Vein endothelial cell (primary cell): ENCODE measurements around the gene ZNF518A.

DNA sequence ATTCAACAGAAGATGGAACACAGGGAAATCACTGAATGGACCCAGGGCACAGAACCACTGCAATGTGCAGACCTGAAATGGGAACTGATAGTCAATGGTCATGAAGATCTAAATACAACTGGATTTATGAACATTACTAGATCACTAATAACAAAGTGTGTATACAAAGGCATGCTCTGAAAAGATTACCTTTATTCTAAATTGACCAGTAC is 1.4 kb upstream of the CYP2C8 start:
- CAGE, long polyA plus RNA, result no peak

DNA sequence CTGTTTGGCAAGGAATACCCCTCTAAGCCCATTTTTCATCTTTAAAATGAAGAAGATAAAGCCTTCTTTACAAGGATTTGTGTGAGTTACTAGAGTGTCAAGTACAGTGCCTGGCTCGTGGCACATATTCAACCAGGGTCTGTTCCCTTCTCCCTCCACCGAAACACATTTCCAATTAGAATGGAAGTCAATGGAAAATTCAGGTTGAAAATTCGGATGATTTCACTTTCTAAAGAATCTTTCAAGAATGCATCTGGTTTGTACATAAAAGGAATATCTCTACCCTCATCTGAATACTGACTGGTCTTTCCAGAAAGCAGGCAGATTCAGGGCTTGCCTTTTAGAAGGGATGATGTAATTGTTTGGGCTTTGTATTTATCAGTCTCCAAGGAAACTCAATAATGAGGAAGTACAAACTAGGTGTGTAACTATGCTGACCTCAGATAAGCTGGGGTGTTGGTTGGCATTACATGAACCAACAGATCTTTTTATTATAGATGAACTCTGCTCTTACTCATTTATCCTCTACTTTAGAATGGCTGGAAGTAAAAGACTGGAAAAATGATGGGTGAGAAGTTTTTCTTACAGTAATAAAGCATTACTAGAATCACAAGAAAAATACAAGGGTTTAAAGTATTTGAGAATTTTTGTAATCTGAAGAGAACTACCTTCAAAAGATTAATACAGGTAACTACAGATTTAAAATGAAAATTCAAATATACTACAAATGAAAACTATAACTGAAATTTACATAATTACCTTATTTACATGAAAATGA is 24.1 kb downstream of the PDLIM1 start:
- CAGE, long polyA plus RNA, result no peak

DNA sequence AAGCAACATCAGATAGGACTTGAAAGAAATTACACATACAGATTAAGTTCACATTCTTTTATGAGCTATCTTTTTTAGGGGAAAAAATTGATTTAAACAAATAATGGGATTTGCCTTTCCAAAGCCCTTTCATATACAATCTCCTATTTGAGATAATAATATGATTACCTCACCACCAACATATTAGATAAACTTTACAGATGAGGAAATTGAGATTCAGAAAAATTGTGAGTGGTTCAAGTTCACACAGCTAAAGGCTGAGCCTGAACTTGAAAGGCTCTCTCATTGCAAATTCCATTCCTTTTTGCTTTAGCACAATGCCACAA is 14.9 kb downstream of the PDLIM1 start:
- CAGE, long polyA plus RNA, result no peak

- CAGE, long polyA plus RNA, result no peak
Observed at GRCh38 chr10:95289465-95290055, 1.2 kb downstream of the PDLIM1 start.

- CAGE, long polyA plus RNA, result no peak
Observed at GRCh38 chr10:95297375-95297841, 6.6 kb upstream of the PDLIM1 start.

DNA sequence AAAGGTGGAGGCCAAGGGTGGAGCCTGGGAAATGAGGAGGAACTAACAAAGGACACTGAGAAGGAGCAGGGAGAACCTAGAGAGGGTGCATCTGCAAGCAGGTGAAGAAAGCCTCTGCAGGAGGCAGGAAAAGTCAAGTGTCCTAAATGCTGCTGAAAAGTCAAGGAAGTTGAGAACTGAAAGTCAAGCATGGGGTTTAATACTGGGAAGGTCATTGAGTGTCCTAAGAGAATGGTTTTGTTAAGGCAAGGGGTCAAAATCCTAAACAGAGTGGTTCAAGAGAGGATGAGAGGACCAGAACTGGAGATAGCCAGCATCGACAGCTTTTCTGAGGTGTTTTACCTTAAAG is 13.3 kb upstream of the PDLIM1 start:
- CAGE, long polyA plus RNA, result no peak

DNA sequence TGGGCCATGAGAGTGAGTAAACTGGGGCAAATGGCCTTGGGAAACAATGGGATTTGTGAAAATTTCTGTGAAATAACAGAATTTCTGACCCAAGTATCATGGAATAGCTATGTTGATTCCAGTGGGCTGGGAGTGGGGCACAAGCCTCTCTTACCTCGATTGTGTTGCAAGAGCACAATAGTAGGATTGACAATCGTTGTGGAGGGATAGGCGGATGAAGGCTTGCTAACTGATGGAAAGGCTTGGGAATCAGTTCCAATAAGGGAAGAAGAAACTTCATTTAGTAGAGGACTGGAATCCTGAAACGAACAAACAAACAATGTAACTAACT is 119.6 kb upstream of the PDLIM1 start:
- CAGE, long polyA plus RNA, result no peak

DNA sequence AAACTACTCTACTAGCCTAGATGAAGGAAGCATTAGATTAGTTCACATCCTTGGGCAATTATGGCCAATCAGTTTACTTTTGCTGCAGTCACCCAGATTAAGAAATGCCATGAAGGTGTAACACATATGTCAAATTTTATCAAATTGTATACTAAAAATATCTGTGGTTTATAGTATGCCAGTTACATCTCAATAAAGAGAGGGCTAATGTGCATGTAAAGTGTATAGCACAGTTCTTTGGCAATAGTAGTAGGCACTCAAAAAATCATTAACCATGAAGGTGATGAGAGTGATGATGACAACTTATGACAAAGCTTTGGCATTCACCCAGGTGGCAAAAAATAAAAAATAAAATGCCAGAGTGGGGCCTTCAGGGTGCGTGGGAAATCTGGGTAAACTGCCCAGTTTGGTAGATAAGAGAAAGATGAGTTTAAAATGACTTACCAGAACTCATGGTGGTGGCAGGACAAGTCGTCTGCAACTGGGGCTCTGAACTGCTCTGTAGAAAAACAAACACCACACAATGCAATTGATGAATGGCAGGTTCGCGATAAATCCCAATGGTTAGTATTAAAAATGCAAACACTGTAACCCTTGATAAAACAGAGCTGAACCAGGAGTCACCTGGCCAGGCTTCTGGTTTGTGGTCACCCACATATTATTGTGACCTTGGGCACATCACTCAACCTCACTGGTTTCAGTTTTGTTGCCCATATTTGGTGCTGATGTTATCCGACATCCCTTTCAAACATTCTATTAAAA is 120.3 kb downstream of the SORBS1 start:
- CAGE, long polyA plus RNA, result no peak

DNA sequence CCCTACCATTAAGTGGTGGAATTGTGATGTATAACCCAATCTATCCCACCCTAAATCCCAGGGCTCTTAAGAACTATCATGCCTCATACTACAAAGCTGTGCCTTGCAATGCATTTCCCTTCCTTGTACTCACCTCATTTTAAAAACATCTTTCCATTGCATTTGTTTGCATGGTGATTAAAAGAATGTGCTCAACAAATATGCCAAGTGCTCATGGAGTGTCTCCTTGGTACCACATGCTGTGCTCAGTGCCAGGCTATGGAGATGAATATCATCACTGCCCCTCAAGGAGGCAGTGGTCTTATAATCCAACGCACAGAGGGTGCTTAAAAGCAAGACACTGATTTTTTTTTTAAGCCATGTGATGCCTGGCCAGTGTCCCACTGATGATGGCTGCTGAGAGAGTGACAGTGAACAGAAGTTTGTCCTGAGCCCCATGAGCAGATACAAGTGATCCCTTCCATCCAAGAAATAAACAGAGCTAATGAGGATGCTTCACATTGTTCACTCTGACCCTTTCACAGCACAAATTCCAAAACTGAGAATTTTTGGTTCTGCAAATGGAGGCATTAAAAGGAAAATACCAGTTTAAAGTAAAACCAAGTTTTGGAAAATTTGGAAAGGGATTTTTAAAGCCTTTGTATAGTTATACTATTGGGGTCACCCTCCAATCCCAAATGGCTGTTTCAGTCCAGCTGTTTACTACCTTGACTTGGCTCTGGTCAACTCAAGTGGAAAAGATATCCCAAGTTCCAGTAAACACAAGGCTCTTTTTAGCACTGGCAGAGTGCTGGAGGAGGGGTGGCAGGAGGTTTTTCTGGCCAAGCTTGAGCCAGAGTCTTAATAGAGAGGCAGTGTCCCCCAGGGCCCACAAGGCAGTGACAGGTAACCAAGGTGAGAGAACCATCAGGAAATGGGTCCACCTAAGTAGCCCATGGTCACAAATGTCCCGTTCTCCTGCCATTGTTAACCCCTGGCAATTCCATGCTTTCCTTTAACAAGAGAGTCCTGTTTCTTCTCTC is 97.9 kb downstream of the SORBS1 start:
- CAGE, long polyA plus RNA, result no peak

DNA sequence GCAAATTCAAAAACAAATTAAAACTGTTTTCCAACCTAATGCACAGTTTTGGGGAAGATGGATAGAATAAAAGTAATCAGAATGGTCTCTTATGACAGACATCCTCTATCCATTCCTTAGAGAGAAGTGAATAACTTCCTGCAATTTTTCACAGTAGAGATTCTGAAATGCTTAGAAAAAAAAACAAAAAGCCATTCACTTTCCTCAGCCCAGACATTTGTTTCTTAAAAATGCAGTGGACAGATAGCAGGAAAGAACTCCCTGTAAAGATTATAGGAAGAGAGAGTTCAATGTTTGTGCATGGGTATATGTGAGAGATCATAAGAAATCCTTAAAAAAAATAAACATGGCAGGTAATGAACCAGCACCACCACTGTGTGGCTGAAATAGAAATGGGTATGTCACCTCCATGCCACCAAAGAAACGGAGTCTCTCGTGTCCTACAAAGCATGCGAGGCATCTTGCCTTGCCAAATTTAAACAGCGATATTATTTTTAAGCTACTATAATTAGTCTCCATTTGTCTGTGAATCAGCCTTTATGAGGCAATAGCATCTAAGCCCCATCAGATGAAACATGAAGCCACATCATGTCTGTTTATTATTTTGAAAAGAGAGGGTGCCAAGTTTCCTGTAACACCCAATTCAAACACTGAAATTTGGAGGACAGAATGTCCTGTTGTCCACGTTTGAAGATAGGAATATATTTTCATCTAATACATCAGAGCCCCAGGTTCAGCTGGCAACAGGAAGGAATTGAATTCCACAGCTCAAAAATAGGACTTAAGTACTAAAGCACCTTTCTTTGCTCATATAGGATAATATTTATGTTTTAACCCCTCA is 87.1 kb downstream of the SORBS1 start:
- CAGE, long polyA plus RNA, result no peak

DNA sequence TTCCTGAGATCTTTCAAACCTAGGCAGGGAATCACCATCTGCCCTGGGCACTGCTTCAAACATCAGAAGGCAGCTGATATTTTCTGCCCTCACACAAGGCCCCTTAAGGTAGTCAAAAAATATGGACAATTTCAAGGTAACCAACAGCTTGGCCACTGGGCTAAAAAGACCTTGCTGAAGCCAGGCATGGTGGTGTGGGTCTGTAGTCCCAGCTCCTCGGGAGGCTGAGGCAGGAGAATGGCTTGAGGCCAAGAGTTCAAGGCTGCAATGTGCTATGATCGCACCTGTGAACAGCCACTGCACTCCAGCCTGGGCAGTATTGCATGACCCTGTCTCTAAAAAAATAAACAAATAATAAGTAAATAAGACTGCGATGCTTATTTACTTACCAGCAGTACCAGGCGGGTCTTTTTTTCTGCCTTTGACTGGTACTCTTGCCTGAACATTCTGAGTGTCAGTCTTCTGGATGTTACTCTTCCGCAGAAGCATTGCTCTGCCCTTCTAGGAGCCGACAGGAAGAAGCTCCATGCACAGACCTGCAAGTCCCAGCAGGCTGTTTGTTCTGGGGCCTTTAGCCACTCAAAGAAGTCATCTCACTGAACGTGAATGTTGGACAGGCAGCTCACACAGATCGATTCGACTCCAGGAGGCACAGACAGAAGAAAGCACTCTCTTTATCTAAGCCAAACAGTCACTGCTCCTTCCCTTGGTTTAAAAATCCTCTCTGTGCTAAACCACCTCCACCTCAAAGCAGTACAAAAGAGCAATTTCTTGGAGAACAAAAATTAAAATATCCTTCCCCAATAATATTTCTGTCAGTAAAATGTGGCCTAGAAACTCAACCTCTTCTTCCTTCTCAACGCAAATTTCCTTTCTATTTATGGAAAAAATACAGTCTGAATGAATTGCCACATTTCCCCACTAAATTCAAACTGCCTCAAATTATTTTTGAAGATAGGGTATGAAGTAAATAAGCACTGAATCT is 59.5 kb downstream of the SORBS1 start:
- CAGE, long polyA plus RNA, result no peak

- CAGE, long polyA plus RNA, result no peak
Observed at GRCh38 chr10:95561478-95561887, 312 bp upstream of the SORBS1 start.

DNA sequence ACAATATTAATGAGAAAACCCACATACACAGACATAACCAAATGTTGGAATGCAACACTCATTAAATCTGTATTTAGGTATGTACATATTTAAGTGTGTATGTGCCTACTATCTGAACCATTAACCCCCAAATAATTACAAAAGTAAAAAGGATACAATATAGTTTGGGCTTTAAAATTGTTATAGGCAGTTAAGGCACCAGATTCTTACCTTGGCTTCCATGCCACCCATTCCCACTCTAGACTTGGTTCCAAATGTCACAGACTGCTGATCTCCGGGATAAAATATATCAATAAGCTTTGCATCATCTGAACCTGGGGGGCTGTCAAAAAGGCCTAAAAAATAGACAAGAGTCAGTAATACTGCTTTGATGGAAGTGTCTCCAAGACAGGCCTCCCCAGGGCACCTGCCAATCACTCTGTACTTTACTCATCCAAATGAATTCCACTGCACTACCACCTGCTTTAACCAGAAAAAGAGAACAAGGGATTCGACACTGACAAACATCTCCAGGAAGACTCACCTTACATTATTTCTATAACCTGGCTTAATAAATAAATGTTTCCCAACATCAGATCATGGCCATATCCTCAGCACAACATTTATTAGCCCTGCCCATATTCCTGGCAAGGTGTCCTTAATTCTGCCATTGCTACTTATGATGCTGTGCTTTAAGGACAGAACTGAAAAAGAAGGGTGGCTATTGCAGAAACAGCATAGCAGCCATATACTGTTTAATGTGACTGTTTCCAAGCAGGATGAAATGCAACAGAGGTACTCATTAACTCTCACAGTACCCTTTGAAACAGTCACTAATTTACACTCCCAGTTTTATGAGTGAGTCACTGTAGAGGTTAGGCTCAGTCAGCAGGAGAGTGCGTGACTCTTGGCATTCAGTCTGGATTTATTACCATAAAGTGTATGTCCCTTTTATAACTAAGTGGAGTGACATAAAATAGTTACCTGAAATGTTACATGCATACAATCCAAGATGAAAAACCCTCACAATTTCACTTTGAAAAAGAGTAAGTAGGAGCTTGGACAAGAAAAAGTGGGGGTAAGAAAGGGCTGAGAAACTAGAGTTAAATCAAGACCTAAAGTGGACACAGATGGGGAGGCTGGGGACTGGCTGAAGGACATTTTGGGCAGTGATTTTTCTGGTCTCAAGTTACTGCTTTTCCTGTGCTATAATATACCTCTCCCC is 28.0 kb downstream of the ALDH18A1 start:
- CAGE, long polyA plus RNA, result no peak

GRCh38 chr10:95728591-95728907 is 27.4 kb upstream of the ENTPD1 start:
- CAGE, long polyA plus RNA, result no peak

DNA sequence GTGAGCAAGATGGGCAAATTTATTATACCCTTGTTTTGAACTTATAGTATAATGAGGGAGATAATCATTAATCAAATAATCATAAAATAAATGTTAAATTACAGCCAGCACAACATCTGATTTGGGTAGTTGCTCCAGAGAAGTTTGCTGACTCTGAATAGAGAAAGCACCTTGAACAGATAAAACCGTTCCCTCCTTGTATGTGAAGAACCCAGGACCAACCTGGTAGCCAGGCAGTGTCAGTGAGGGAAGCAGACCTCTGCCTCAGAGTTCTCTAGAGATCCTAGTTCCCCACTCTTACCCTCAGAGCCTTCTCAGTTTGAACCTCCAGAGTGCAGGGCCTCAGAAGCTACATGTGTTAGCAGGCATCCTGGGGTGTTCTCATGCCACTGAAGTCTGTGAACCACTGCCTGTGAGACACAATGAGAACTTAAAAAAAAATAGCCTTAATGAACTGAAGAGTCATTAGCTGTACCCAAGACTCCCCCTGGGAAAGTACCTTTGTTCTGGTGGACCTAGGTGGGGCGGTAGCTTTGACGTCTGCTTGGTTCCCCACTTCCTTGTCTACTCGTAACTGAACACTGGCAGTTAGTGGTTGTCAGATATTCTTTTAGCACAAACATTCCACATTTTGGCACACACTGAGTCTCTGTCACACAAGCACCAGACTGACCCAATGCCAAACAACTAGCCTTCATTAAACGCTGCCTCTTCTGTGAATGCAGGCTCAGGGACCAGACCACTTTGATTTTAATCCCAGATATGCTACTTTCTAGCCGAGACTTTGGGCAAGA is 75.6 kb upstream of the CC2D2B start:
- CAGE, long polyA plus RNA, result no peak

DNA sequence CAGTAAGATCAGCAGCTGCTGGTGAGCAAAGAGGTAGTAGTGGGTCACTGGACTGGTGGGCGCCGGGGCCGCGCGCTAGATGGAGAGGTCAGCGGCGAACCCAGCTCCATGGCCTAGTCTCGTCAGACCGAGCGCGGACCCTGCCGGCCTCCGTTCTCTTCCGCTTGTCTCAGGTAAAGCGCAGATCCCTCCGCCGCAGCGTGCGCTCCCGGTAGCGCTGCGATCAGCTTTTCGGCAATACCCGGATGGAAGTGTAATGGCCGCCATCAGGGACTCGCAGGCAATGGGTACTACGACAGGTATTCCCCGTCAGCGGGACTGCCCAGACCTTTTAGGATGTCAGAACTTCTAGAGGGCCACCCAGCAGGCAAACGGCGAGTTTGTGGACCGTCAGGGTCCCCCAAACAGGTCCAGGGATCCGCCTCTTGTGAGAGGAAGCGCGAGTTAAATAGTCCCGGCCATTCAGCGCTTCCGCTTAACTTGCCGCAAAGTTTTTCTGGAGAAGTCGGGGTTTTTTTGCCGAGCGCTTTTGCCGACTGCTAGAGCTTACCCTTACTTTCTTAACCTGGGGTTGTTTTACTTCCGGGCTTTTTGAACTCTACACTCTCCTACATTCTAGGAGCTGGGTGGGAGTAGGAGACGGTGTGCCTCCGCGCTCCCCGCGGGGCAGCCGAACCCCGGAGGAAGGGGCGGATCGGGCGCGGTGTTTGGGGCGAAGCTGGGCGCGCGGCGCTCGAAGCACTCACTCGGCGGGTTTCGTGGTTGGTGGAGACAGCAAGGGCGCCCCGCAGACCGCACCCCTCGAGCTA is at the start of gene ZNF518A:
Gene ZNF518A (plus strand): TSS at position 478 of the 809 bp plus-strand sequence.
- CAGE, long polyA plus RNA, result no peak

DNA sequence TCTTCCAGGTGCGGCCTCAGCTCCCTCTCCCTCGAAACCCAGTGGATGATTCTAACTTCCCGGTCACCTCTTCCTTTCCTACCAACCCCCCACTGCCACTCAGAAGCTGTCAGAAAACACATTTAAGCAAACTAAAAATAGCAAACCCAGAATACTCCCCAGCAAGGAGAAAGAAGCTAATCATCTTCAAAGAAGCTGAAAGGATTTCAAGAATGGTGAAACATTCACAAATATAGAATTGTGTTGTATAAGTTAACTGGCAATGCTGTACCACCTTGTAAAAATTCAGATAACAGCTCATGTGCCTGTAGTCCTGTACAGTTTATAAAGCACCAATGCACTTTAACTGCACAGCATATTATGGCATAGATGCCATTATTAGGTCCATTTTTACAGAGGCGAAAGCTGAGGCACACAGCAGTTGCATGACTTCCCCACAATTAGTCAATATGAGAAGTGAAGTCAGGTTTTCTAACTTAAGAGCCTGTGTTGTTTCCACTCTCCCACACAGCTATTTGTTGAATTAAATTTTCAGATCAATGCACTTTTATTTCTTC is 13.7 kb upstream of the DNTT start:
- CAGE, long polyA plus RNA, result no peak

- CAGE, long polyA plus RNA, result no peak
Observed at GRCh38 chr10:96374642-96374914, 15.8 kb upstream of the OPALIN start.

DNA sequence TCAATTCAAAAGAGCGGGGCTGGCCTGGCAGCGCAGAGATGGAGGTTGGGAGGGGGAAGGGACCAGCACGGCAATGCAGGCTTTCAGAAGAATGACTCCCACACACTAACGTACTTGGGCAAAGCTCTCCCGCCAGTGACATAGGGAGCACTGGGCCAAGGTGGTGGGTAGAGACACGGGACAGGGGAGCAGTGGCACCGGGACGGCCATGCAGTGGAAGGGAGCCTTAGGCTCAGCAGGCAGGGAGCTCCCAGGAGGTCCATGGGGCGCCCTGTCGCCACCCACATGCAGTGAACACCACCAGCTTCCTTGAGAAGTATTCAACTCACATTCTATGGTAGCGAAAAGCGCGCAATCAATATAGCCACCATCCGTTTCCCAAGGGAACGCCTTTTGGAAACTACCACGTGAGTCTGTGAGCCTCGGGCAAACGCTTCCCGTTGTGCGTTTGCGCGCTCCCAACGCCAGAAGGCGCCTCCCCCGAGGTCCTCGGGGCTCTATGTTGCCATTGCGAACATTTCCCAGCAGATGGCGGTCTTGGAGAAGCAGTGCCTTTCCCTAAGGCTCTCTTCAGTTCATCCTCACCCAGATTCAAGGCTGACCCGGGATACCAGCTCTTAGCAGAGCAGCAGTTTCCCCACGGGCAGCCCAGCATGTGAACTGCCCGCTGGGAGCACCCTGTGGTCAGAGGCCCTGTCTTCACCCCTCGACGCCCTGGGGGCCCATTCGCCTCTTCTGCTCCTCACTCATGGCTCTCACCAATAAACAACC is 16.4 kb upstream of the OPALIN start:
- CAGE, long polyA plus RNA, result no peak

DNA sequence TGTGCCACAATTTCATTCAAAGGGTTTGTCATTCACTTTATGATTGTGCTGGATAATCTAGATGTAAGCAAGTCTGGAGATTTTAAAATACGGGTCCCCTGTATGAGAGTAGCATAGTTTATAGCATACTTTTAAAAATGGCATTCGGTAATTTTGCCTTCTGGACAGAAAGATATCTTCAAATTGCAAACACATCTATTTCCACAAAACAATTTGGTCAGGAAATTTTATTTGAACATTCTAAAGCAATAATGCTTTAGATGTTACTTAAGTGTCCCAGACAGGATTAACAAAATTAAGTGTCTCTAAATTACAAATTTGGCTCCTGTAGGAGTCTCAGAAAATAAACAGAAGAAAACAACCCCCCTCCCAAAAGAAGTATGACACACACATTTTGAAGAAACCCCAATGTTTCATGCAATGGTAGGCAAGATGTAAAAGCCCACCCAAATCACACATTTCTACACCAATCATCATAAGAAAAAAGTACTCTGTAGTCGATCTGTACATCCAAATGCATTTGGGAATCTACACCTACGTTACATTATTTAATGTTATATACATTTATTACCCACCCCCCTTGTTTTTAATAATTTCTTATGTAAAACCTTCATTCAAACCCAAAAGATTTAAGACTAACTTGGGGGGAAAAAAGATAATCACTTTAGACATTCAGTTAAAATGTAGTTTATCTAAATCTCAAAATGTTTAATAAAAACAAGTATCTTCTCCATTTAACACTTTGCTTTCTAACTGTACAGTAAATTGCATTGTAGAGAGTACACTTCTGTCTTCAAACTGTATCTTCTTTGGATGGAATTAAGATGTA is 7.3 kb upstream of the TLL2 start:
- CAGE, long polyA plus RNA, result no peak